Skeletal muscle cell (primary cell): ENCODE measurements around the genes NPAT, EXPH5 and RDX.

- RRBS, result no CpG with 5 or more reads among the region's 11 CpGs
Observed at GRCh38 chr11:107929709-107930344, 1.6 kb downstream of the RAB39A start.

- RRBS, result no CpG with 5 or more reads among the region's 1 CpG
Observed at GRCh38 chr11:107935749-107936001, 7.4 kb downstream of the RAB39A start.

- RRBS, result 0% methylated on average over 1 of the region's 30 CpGs
Observed at GRCh38 chr11:108222504-108222852, at the start of gene NPAT. NPAT (minus strand) TSS chr11:108222638.

DNA sequence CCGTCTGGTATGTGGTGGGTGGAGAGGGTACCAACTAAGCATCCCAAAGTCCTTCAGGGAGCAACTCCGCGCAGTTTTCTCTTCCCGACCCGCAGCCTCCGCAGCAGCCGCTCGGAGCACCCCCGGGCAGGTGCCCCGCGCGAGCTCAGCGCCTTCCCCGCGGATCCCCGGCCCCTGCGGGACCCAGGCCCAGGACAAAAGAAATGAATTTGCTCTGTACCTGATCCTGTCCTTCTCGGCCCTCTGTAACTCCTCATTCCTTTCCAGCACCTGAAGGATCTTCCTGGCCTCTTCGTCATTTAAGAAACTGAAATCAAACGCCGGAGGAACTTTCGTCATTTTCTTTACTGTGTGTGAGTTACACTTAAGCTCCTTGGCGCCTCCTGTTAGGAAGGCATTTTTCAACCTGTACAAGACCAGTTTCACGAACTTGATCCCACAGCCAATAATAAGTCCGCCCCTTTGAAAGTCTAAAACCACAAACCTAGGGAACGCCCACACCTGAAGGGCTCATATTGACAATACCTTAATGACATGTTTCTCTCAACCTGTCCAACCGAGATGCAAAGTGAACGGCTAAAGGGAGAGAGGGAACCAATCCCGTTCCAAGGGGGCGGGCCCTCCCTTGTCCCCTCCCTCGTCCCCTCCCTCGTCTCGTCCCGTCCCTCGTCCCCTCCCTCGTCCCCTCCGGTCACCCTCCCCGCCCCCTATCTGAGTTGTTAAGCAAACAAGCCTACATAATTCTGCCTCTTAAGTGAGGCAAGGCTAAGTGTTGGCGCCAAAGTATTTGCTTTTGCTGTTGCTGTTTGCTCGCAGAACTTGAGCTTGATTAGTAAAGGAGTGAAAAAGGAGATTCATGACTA, at the start of gene EXPH5:
Gene EXPH5, minus strand, starts transcription at position 571 of the 863 bp plus-strand sequence.
- RRBS, result under 1% methylated on average over 8 of the region's 40 CpGs

DNA sequence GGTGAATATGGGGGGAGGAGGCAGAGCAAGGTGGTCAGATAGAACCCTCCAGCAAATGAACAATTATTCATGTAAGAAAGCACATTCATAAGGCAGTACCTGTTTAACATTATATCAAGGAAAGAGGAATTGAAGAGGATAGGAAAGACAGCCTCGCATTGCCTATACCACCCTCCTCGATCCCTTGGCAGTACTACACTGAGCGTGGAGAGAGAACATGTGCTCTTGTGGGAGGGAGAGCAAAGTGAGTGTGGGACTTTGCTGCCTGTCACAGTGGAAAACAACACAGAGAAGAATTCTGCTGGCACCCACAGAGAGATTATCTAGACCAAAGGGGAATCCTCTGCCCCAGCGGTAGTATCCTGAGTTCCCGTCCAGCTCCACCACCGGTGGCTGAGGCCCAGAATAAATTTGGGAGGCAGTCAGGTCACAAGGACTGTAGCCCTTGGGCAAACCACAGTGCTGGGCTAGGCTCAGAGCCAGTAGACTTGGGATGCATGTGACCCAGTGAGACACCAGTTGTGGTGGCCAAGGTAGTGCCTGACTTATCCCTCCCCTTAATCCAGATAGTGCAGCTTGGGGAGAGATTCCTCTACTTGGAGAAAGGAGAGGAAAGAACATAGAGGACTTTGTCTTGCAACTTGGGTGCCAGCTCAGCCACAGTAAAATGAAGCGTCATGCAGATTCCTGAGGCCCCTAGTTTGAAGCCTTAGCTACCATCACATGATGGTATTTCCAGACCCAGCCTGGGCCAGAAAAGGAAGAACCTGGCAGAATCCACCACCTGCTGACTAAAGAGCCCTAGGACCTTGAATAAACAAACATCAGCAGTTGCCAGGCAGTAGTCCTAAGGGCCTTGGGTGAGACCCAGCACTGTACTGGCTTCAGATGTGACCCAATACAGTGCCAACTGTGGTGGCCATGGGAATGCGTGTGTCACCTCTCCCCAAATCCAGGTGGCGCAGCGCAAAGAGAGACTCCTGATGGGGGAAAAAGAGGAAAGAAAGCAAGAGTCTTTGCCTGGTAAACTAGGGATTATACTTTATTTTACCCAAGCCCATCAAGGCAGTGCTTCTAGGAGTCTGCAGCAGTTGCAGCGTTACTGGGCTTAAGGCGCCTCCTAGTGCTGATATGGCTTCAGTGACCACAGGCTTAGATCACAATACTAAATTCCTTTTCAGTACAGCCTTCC, 17.1 kb upstream of the DDX10 start:
- RRBS, result no CpG with 5 or more reads among the region's 12 CpGs

GRCh38 chr11:108836173-108836432, 171.2 kb downstream of the DDX10 start:
- RRBS, result no CpG with 5 or more reads among the region's 2 CpGs

GRCh38 chr11:108895777-108896155, 230.9 kb downstream of the DDX10 start:
- RRBS, result no CpG with 5 or more reads among the region's 4 CpGs

- RRBS, result no CpG with 5 or more reads among the region's 9 CpGs
Observed at GRCh38 chr11:109970874-109971565, 122.2 kb upstream of the ZC3H12C start.

- RRBS, result under 1% methylated on average over 29 of the region's 106 CpGs
Observed at GRCh38 chr11:110296326-110297330, at the start of gene RDX. RDX (minus strand) TSS chr11:110296614.

DNA sequence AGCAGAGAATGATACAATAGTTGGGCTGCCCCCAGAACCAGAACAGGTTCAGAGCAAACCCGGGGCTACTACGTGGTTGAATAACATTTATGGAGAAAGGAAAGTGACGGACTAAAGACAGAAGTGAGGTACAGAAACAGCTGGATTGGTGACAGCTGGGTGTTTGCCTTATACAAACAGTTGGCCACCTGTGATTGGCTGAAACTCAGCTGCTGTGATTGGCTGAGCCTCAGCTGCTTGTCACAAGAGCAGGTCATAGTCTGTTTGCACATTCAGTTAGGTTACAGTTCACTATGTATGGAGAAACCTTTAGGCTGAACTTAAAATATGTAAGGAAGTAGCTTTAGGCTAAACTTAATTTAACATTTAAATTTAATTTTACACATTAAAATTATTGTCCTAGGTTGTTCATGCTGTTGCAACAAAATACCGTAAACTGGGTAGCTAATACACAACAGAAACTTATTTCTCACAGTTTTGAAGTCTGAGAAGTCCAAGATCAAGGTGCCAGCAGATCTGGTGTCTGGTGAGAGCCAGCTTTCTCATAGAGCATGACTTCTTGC, 52.6 kb upstream of the FDX1 start:
- RRBS, result no CpG with 5 or more reads among the region's 4 CpGs

DNA sequence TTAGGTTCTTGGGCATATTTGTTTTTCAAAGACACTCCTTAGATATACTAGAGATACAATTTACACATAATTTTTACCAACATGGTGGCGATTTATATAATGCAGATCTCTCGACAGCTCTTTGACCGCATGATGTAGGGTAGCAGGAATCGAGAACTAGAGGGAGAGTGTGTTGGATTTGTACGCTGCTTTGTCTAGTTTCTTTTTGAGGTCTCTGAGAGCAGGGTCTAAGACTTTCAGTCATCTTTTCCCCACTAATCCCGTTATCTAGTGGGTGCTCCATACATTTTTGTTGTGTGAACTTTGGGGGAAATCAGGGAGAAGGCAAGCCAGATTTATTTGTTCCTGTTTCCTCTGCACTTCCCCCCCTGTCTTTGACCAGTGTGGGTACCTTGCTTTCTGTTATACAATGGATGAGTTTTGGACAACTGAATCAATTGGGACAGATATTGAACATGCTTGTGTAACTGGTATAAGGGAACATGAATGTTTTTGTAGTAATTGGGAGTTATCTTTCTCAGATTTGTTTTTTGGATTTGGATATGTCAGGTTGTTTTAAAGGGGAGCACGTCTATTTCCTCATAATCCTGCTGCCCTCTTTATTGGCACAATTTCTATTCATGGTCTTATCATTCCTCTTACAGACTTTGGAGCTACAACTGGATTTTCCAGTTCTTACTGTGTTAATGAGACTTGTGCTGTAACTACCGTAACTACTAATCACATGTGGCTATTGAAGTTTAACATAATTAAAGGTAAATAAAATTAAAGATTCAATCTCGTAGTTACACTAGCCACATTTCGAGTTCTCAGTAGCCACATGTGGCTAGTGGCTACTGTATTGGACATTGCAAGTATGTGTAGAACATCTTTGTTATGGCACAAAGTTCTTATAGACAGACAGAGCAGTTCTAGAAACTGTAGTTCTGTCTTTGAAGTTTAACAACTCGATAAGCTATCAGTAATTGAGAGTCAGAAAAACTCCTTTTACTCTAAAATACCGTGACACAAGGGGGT, 1.8 kb downstream of the FDX1 start:
- RRBS, result no CpG with 5 or more reads among the region's 12 CpGs

DNA sequence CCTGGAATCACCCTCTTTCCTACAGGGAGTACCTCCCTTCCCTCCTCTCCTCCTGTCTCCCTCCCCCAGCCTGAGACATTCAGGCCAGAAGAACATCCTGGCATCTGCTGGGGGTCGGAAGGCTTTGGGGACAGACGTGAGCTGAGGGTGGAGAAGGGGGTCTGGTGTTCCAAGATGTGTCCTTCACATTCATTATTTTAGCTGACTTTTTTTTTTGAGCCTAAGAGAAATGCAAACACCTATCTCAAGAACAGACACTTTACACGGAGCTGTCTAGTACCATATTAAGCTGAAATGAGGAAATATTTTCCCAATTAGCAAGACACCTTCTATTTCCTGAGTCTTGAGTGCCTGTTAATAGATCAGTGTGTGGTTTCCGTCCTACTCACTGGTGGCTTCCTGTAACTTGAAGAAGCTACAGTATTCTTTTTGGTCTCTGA, 92.5 kb downstream of the FDX1 start:
- RRBS, result no CpG with 5 or more reads among the region's 4 CpGs

GRCh38 chr11:110832957-110833290, 120.7 kb upstream of the ARHGAP20 start:
- RRBS, result no CpG with 5 or more reads among the region's 4 CpGs

GRCh38 chr11:111334404-111335045, 36.2 kb downstream of the POU2AF3 start:
- RRBS, result no CpG with 5 or more reads among the region's 8 CpGs

GRCh38 chr11:111359998-111360880, 18.8 kb downstream of the POU2AF1 start:
- RRBS, result no CpG with 5 or more reads among the region's 6 CpGs

- RRBS, result no CpG with 5 or more reads among the region's 6 CpGs
Observed at GRCh38 chr11:111361878-111362347, 17.2 kb downstream of the POU2AF1 start.

- RRBS, result 2% methylated on average over 15 of the region's 42 CpGs
Observed at GRCh38 chr11:111541167-111542065, 896 bp downstream of the LAYN start.

GRCh38 chr11:111718344-111719152, 47.6 kb downstream of the PPP2R1B start:
- RRBS, result no CpG with 5 or more reads among the region's 12 CpGs